CD14-positive monocyte (primary cell): ENCODE measurements around the gene MEST.

DNA sequence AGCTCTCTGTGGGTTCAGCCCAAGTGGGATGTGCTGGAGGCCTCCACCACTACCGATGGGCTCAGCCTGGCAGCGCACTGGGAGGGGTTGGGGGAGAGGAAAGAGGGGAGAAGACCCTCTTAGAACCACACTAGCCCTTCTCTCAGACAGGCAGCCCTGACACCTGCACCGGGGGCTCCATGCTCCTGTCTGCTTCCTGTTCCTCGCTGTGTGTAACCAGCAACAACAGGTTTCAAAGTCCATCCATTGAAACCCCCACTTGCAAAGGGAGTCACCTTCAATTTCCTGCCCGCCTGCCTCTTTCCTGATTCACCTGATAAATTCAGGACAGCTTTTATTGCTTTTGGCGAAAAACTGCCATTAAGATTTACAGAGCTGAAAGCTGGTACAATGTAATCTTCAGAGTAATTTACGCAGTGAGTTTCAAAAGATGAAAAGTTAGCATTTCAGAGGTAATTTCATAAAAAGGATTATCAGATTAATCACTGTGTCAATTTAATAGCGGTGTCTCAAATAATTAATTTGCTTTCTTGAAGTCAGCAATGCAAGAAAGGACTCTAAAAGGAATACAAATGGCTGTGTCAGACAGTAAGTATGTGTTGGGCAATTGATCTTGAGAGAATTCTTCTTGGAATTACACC is 60.8 kb downstream of the TMEM209 start:
- CAGE, long polyA plus RNA: no peak

GRCh38 chr7:130314155-130314947 is 21.4 kb downstream of the CPA4 start:
- CAGE, long polyA plus RNA: no peak

- CAGE, long polyA plus RNA: no peak
Measured at GRCh38 chr7:130380961-130381267, 620 bp downstream of the CPA1 start.

- CAGE, long polyA plus RNA: no peak
Measured at GRCh38 chr7:130491588-130492825, at the start of gene MEST. Gene MEST (plus strand): TSS chr7:130492085.

DNA sequence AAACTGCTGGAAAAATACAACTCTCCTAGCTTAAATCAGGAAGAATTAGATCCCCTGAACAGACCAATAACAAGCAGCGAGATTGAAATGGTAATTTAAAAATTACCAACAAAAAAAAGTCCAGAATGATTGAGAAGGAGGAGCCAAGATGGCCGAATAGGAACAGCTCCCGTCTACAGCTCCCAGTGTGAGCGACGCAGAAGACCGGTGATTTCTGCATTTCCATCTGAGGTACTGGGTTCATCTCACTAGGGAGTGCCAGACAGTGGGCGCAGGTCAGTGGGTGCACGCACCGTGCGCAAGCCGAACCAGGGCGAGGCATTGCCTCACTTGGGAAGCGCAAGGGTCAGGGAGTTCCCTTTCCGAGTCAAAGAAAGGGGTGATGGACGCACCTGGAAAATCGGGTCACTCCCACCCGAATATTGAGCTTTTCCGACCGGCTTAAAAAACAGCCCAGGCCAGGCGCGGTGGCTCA is 85.2 kb downstream of the MEST start:
- CAGE, long polyA plus RNA: no peak

GRCh38 chr7:130794317-130794776 is 60.3 kb upstream of the KLF14 start:
- CAGE, long polyA plus RNA: no peak

- CAGE, long polyA plus RNA: no peak
Measured at GRCh38 chr7:130872977-130873692, 139.1 kb upstream of the KLF14 start.

- CAGE, long polyA plus RNA: no peak
Measured at GRCh38 chr7:130875020-130875708, 141.2 kb upstream of the KLF14 start.

DNA sequence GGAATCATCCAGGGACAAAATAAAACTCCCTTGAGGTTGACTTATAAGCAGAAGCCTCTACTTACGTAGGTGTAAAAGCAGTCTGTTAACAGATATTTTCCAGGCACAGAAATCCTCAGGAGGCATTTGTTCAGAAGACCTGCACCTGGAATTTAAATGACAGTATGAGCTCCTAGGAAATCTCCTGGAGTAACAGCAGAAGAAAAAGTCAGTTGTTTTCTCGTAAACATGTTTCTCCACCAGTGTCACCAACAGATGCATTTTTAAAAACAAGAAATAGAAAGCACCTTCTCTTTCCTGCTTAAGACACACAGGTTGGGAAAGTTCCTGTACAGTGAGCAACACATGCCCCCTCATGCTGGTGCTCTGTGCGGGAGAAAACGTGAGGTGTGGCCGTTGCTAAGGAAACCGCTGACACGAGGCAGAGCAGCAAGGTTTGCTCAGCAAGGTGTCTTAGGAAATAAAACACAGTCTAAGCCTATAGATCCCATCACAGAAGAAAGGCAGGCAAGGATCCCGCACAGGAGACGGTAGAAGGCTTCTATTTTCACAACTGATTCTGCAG is 150.3 kb upstream of the KLF14 start:
- CAGE, long polyA plus RNA: no peak

GRCh38 chr7:130918665-130919277 is 184.8 kb upstream of the KLF14 start:
- CAGE, long polyA plus RNA: no peak

DNA sequence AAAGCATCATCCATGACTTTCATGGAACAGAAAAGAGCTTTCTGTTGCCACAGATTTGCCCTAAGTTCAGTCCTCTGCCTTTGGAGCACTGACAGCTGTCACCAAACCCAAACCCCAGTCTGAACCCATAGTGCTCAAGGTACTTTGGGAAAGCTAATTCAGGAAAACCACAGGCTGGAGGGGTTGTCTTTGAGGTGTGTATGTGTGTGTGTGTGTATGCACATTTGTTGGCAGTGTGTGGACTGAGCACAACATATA is 188.3 kb upstream of the KLF14 start:
- CAGE, long polyA plus RNA: no peak

DNA sequence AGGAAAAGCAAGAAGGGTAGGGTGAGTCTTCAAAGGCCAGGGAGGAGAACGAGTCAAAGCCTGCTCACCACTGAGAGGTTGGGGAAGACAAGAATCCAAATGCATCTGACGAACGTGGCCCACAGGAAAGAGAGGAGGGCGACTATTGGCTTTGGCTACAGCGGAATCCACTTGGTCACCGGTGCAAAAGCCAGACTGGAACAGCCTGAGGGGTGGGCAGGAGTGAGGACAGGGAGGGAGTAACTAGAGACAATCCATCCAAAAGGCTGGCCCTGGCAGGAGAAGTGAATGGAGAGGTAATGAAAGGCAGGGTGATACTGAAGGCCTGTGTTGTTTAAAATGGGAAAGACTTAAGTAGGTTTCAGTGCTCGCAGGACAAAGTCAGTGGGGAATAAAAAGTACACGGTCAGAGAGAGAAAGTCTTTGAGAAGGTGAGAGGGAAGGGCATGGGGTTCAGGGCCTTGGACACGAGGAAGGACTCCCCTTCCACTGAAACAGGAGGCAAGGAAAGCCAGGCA is 216.9 kb upstream of the KLF14 start:
- CAGE, long polyA plus RNA: no peak

DNA sequence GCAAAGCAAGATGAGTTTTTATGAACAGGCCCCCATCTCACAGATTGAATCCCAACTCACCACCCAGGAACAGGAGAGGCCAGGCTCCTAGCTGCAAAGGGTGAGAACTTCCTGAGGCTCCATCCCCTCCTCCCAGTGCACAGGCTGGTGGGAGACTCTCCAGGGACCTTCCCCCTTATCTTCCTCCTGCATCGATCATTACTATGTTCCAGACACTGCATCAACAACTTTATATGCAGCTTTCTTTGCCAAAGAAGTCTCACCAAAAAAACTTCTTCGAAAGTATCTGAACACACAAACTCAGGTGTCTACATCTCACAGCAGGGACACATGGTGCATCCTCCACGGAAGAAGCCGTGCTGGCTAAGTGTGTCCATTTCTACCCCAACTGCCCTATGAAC is 228.4 kb upstream of the KLF14 start:
- CAGE, long polyA plus RNA: no peak

DNA sequence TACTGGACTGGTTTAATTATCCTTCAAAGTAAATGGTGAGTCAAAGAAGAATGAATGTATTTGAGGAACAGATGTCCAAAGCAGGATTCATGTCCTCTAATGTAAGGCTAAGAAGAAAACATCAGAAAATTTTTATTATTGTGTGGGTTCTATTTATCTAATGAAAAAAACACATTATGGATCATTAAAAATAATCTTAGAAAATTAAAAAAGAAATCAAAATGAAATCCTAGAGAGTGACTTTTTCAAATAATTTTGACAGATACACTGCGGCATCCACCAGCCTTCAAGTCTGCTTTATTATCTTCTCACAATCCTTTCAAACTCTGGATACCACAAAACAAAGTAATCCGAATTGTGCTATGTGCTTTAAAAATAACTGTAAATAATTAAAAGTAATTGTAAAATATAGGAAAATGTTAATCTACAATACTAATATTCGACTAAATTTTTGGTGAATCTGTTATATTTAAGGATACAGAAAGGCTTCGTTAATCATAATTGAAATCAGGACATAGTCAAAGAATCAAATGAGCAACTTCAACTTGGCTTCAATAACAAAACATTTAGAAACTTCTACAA is 246.5 kb upstream of the KLF14 start:
- CAGE, long polyA plus RNA: no peak

GRCh38 chr7:131027129-131028104 is 293.4 kb upstream of the KLF14 start:
- CAGE, long polyA plus RNA: no peak

GRCh38 chr7:131032760-131033204 is 294.9 kb upstream of the MKLN1 start:
- CAGE, long polyA plus RNA: no peak

GRCh38 chr7:131033429-131033894 is 294.2 kb upstream of the MKLN1 start:
- CAGE, long polyA plus RNA: no peak

GRCh38 chr7:131040297-131041058 is 287.2 kb upstream of the MKLN1 start:
- CAGE, long polyA plus RNA: no peak

GRCh38 chr7:131078764-131080099 is 248.4 kb upstream of the MKLN1 start:
- CAGE, long polyA plus RNA: no peak

DNA sequence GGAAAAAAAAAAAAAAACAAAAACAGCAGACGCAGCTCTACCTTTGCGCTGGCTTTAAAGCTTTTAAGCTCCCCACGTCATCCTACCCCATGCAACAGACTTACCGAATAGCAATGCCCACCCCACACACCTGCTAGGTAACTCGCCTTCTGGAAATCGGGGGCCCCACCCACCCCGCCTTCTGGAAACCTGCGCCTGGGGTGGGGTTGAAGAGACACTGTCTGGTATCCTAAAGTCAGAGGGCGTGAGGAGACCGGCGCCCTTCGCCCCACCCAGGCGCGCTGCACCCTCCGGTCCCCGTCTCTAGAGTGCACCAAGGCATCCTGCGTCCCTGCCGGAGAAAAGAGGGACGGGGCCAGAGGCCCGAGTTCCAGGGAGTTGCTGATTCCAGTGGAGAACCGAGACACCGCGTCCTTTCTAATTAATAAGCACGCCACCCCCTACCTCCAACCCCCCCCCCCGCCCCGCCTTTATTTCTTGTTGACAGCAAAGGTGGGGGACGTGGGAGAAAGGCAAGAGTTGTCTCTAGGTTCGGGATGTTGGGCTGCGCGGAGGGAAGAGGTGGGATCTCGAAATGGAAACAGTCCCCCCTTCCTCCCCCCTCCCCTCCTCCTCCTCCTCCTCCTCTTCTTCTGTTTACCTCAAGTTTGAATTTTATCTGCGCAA is 220.9 kb upstream of the MKLN1 start:
- CAGE, long polyA plus RNA: no peak